Anterior vena cava (tissue), 1 donor: ENCODE results near the genes SWT1 and HMCN1.

- PRO-cap = no peak
Observed at GRCh38 chr1:183588692-183589351, 1.4 kb downstream of the NCF2 start.

DNA sequence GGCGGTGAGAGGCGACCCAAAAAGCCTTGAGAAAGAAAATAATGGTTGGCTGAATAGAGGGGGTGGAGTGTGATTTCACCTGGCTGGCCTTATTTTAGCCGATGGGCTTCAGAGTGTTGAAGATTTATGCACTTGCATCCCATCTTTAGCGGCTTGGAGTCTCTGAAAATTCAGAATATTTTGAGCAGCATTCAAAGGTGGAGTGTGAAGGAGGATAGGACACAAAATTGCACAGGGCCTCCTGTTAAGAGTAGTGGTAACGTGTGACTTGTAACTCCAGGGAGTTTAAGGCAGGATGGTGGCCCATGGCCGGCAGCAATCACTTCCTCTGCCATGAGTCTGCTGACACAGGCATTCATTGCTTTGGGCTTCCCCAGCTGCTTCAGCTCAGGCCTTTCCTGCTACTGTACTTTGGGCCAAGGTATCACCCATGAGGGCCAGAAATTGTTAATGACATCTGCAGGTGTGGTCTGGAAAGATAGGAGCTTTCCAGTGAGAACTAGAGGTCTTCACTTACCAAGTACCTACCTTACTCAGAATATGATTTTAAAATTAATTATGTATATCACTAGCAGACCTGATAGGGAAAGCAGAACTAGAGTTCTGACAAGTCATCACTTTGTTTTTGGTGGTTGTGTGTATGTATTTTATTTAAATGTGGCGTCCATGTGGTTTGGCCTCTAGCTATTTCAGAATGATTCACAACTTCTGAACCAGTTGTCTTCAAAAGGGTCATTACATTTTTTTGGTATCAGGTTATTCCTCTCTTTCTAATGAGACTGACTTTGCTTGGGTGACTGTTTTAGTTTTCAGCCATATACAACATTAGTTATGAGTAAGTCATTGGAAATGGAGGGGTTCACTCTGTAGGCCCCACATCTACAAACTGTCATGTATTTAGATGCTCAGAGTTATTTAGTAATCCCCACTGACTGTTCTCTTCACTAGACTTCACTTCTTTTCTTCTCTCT, 2.6 kb downstream of the RGL1 start:
- PRO-cap = unidirectional peak, minus-strand start at position 335 of the sequence

- PRO-cap = no peak
Observed at GRCh38 chr1:183821574-183822075, 16.7 kb downstream of the RGL1 start.

GRCh38 chr1:183875852-183876772, 71.2 kb downstream of the RGL1 start:
- PRO-cap = no peak

- PRO-cap = bidirectional peak, plus-strand start at chr1:183883871, minus-strand start at chr1:183883807
Observed at GRCh38 chr1:183883535-183884219, 78.8 kb downstream of the RGL1 start.

DNA sequence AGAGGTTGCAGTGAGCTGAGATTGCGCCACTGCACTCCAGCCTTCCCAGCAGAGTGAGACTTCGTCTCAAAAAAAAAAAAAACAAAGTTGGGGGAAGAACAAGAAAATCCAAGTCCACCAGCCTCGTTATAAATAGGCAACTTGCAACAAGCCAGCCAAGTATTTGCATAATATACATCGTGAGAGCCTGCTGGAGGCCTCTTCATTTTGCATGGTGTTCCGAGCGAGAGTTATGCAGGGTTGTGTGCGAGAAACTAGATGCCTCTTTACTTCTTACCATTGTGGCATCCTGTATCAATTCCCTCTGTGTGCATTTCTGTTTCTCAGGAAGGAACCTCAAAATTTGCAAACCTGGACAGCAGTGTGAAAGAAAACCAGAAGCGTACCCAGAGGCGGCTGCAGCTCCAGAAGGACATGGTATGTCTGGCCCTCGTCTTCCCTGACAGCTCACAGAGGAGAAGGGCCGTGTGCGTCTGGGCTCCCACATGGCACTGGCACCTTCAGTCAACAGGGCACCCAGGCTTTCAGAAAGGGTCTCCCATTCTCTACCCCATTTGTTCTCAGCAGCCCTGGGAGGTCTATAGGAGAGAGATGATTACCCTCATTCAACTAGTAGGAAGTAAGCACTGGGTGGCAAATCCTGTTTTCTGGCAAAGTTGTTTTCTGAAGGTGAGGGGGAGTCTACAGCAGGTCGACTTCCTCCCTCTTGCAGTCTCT, 92.7 kb downstream of the RGL1 start:
- PRO-cap = no peak

- PRO-cap = no peak
Observed at GRCh38 chr1:184208926-184209408, 157.4 kb downstream of the TSEN15 start.

- PRO-cap = no peak
Observed at GRCh38 chr1:184385759-184386192, 1.1 kb upstream of the C1orf21 start.

- PRO-cap = no peak
Observed at GRCh38 chr1:184425621-184426275, 38.9 kb downstream of the C1orf21 start.

DNA sequence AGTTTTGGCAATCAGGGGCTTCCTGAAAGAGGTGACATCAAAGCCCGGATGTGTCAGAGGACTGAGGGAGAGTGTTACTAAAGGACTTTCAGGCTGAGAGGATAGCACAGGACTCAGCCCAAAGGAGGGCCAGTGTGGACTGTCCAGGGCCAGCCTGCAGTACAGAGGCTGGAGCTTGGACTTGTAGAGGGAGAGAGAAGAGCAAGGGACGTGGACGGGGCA, 128.5 kb downstream of the EDEM3 start:
- PRO-cap = no peak

DNA sequence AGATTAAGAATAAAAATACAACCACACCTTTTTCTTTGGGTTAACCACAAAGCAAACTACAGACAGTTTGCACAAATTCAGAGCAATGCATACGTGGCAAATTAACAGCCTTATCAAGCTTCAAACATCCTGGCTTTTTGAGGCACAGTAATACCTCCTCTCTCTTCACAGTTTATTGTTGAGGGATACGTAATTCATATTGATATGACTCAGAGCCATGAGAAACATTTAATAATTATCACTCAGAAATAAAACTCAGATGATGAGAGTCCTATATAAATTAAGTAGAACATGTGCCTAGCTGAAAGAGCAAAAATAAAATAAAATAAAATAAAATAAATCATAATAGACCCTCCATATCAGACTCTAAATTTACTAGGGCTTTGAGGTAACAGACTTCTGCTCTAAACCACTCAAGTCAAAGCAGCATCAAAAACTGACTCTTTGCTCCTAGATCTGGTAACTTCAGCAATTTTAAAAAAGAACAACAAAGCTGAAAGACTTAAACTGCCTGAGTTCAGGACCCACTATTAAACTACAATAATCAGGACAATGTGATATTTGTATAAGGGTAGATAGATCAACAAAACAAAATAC, 11.4 kb downstream of the EDEM3 start:
- PRO-cap = no peak

- PRO-cap = unidirectional peak, minus-strand start at chr1:184883104
Observed at GRCh38 chr1:184883014-184883442, 91.3 kb downstream of the NIBAN1 start.

- PRO-cap = bidirectional peak, plus-strand start at chr1:184973960, minus-strand start at chr1:184973726
Observed at GRCh38 chr1:184973303-184973898, 907 bp downstream of the NIBAN1 start.

DNA sequence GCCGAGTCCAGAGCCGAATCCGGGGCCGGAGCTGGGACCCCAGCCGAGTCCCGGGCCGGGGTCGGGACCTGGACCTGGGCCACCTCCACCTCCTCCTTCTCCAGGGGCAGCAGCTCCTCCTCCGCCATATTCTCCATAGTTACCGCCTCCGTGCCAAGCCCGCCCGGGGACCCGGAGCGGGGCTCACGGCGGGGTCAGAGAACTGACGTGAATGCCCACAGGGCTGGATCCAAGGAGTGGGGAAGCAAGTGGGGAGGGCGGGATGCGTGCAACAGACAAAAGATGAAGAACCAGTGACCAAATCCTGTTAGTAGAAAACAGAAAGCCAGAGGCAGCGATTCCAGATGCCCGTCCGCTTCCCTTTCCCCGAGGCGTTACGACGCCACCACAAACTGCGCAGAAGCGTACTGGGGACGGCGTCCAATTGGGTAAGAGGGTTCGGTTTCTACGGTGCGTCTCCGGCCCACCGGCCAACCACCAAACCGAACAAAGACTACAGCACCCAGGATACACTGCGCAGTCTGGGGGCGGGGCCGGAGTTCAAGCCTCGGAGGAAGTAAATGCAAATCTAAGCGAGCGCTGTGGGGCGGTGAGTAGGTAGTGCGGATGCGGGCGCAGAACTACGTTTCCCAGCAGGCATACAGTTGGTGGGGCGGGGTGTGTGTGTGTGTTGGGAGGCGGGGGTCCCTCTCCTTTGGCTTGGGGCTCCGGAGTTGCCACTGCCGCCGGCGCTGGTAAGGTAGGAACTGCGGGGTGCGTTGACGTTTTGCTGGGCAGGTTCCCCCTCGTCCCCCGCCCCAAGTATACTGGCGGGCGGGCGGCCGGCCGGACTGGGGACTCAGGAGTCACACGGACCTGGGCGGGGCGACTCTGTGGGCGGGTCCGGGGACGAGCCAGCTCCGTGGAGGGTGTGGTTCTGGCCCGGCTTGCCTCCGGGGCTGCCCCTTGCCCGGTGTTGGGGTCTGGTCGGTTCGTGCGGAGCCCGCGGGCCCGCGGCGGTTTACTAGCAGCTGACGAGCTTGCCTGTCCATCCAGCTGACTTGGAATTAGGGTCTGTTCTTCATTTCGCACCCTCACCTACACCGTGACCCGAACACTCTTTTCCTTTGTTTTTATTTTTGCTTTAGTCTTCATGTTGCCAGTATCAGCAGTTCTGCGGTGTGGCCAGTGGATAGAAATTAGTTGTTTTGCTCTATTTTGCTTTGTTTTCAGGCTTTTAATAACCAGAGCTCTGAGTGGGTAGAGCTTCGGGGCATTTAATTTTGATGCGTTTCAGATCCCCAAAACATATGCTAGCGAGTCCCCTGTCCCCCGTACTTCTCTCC, at the start of gene SWT1:
TSS of gene SWT1 (plus strand) at position 592 of the 1,325 bp plus-strand sequence.
- PRO-cap = unidirectional peak, minus-strand start at position 128 of the sequence; unidirectional peak, minus-strand start at position 204 of the sequence; bidirectional peak, plus-strand start at position 592 of the sequence, minus-strand start at position 376 of the sequence; bidirectional peak, plus-strand start at position 955 of the sequence, minus-strand start at position 847 of the sequence

GRCh38 chr1:185281074-185281869, 35.8 kb downstream of the IVNS1ABP start:
- PRO-cap = no peak

DNA sequence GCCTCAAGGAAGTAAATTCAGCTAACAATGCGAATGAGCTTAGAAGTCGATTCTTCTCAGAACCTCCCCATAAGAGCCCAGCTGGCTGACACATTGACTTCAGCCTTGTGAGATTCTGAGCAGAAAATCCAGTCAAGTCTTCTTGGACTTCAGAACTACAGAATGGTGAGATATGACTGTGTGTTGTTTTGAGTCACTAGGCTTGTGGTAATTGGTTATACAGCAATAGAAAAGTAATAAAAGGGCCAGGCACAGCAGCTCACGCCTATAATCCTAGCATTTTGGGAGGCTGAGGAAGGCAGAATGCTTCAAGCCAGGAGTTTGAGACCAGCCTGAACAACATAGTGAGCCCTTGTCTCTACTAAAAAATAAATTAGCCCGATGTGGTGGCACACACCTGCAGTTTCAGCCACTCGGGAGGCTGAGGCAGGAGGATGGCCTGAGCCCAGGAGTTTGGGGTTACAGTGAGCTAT, 161.9 kb upstream of the IVNS1ABP start:
- PRO-cap = no peak

DNA sequence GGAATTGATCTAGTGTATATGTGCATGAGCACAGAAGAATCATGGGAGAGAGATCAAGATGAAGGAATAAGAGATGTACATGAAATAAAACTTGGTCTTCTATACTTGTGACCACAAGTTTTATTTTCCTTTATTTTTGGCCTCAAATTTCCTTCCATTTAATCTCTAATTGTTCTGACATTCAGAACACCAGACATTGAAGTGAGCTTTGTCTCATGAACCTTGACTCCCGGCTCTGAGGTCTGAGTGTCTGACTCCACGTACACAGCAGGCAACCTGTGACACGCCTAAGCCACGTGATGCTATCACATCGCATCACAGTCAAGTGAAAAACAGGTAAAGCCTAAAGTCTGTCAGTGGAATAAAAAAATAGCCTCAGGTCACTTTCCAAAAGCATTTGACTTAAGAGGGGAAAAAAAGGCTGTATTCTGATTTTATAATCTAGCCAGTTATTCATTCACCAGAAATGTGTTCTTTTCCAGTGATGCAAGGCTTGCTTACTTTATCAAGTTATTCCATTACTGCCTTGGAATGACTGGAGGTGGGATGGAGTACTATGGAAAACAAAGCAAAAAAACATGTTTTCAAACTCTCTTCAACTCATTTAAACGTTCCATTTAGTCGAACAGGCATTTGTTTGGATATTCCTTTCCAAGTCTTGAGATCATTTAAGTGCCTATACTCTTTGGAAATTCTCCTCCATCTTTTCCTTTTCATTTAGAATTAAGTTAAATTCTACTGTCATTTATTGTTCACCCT, 163.2 kb upstream of the HMCN1 start:
- PRO-cap = no peak

- PRO-cap = no peak
Observed at GRCh38 chr1:185678894-185679365, 55.3 kb upstream of the HMCN1 start.

- PRO-cap = bidirectional peak, plus-strand start at chr1:185734371, minus-strand start at chr1:185734234
Observed at GRCh38 chr1:185734055-185734769, at the start of gene HMCN1. Gene HMCN1 (plus strand): TSS chr1:185734391.

DNA sequence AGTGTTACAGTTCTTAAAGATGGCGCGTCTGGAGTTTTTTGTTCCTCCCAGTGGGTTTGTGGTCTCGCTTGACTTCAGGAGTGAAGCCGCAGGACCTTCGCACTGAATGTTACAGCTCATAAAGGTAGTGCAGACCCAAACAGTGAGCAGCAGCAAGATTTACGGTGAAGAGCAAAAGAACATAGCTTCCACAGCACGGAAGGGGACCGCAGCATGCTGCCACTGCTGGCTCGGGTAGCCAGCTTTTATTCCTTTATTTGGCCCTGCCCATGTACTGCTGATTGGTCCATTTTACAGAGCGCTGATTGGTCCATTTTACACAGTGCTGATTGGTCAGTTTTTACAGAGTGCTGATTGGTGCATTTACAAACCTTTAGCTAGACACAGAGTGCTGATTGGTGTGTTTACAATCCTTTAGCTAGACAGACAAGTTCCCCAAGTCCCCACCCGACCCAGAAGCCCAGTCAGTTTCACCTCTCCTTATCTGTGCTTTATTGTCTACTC, 177.8 kb downstream of the PLA2G4A start:
- PRO-cap = no peak